Mesenchymal stem cell of the bone marrow (primary cell): ENCODE results near the gene EFCAB9.

GRCh38 chr5:172194007-172194360, at the start of gene EFCAB9:
TSS of gene EFCAB9 (plus strand) at chr5:172194172.
- CAGE, long polyA plus RNA, result no peak

DNA sequence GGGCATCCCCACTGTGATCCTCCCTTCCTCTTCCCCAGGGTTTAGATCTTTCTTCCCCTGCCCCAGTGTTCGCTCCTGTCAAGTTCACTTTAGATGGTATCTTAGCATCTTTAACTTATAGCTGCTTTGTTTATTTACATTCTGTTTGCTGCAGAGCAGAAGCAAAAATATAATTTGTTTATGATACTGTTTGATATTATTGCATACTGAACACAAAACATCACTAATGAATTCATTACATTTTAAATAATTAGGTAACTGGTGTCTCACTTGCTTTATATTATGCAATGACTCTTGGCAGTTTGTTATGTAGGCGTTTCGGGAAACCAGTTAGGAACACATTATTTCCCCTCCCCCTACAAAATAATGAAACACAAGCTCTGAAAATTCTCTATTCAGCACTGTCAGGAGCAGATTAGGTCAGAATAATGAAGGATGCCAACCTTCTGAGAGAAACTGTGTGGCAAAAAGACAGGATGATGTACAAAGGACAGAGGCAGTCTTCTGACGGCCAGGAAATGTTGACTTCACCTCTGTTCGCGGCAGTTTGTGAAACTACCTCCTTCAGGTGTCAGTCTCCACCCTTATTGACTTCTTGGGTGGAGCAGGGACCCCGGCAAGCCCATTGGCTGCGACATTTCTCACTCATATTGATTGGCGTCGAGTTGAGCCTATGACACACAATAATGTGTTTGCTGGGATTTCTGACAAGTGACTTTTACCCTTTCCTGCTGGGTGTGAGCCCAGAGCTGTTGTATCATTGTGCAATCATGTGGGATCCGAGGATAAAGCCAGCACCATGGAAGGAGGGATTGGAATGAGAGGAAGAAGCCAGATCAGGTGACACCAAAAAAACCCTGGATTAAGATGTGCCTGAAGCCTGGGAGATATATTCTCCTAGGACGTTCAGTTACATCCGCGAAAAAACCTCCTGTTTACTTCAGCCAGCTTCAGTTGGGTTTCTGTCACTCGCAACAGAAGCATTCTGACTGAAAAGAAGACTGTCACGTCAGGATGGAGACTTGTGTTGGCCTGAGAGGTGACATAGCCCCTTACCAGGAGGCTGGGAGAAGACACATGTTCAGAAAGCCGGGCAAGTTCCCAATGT, 33.9 kb downstream of the SH3PXD2B start:
- CAGE, long polyA plus RNA, result no peak

DNA sequence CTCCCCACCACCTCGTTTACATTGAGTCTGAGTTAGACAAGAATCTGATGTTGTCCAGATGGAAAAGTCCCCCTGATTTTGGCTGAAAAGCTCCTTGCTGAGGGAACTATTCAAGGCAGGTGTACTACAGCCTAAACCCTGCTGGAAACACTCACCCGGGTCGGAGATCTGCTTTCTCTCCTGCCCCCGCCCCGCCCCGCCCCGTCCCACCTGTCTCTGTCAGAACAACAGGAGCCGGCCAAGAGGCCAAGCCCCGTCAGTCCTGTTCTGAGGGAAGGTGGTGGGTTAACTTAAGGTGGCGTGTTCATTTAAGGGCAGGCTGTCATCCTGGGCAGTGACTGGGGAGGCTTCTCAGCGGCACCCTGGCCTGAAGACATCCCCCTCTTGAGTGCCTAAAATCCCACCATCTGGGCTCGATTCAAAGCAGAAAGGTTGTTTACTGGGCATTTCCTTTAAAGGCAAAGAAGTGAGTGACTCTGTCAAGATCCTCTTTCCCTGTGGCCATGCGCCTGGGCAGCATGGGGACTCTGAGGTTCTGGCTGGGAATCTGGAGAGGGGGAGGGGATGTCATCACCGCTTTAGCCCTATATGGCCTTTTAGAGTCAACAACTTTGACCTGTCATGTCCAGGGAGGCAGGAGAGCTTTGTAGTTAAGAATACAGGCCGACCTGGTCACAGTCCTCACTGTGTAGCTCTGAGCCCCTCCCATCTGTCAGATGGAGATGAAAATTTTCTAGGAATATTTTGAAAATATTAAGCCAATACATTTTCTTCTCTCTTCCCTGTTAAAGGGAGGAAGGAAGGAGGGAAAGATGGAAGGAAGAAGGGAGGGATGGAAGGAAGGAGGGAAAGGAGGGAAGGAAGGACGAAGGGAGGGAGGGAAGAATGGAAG, 70.9 kb upstream of the NEURL1B start:
- CAGE, long polyA plus RNA, result no peak

- CAGE, long polyA plus RNA, result no peak
These were observed 56.4 kb upstream of the NEURL1B start for GRCh38 chr5:172584728-172585074.

GRCh38 chr5:172597481-172598642, 43.2 kb upstream of the NEURL1B start:
- CAGE, long polyA plus RNA, result no peak

DNA sequence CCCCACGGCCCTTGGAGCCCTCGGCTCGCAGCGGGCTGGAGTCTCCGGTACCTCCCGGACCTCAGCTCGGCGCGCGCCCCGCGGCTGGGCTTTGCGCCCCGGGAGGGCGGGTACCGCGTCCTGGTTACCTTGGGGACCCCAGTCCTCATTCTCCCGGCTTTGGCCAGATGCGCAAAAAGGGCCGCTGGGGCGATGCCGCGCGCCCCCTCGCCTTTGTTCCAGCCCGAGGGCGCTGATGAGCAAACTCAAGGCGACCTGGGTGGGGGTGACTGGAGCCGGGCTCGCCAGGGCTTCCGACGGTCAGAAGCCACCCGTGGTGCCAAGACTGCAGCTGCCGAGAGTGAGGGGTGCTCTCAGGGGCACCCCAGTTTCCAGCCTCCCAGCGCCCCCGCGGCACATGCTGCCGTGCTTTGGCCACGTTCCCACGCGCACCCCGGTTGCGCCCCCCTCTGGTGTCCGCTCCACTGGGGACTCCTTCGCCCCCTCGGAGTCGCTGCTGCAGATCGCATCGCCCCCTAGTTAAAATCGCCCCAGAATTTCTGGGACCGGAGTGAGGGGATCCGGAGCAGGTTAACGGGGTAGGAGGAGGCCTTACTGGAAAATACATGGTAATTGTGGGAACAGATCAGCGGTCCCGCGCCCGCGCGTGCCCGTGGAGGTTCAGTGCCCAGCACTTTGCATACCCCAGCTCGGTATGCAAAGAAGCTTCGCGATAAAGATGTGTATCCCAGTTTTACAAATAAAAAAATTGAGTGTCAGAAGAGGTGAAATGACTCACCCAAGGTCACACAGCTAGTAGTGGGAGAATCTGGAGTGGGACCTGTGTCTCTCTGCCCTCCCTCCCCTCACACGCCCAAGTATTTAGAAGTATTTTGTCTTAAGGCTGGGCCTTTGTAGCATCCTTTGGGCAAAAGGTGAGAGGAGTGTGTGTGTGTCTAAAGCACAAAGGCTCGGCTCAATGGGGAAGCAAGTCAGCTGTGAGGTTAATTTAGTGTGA, 754 bp downstream of the NEURL1B start:
- CAGE, long polyA plus RNA, result no peak

GRCh38 chr5:172646731-172647354, 5.8 kb downstream of the NEURL1B start:
- CAGE, long polyA plus RNA, result no peak

GRCh38 chr5:172763657-172763965, 7.4 kb downstream of the DUSP1 start:
- CAGE, long polyA plus RNA, result no peak

- CAGE, long polyA plus RNA, result no peak
These were observed 7.0 kb downstream of the DUSP1 start for GRCh38 chr5:172763966-172764376.

DNA sequence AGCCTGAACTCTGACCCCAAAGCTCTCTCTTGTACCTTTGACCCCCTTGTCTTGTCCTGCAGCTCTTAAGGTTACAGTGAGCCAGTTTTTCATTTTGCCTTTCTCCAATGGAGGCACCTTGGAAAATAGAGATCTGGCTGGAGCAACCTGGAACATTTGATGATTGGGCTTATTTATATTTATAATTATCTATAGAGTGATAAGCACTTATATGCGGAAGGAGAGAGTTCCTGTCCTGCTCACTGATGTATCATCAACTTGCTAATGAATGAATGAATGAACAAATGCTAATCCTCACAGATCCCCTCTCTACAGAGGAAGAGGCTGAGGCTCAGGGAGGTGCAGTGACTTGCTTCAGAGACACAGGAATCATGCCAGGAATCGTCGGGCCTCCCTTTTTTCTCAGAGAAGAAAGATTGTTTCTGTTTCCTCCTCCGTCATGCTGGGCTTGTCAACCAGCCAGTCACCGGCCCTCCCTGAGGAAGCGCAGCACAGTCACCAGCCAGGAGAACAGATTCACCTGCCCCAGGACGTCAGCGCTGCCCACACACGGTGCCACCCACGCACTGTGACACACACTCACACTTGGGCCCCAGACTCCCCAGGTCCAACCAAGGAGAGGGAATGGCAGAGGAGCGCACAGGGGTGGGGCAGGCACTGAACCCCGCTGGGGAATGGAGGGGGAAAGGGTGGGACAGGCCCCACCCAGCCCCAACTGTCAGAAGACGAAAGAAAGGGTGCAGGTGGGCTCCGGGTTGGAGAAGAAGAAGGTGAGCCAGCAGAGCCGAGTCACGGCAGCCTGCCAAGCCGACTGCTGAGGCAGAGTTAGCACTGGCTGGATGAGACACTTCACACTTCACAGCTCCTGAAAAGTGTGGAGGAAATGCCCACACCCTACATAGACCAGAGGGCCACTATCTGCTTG, 14.0 kb upstream of the ERGIC1 start:
- CAGE, long polyA plus RNA, result no peak

- CAGE, long polyA plus RNA, result no peak
These were observed 22.6 kb downstream of the ERGIC1 start for GRCh38 chr5:172856469-172857189.

GRCh38 chr5:172881612-172882705, 47.9 kb downstream of the ERGIC1 start:
- CAGE, long polyA plus RNA, result no peak

GRCh38 chr5:172951946-172952682, 7.1 kb upstream of the RPL26L1 start:
- CAGE, long polyA plus RNA, result no peak

- CAGE, long polyA plus RNA, result no peak
These were observed 769 bp upstream of the RPL26L1 start for GRCh38 chr5:172958270-172959040.

GRCh38 chr5:173034311-173035301, 21.5 kb upstream of the CREBRF start:
- CAGE, long polyA plus RNA, result no peak

- CAGE, long polyA plus RNA, result no peak
These were observed 6.4 kb downstream of the NKX2-5 start for GRCh38 chr5:173228537-173229118.

DNA sequence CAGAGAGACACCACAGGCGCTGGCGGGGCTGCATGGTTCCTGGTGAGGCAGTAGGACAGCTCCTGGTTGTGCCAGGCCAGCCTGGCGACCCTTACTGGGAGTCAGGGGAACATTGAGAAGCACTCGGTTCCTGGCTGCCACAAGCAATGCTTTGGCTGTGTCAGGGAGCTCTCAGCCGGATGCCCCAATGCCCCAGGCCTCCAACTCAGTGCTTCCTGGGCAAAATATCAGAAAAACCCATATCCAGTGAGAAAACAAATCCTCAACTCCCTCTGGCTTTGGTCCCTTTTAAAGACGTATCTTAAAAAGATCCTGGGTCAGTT, 4.3 kb downstream of the NKX2-5 start:
- CAGE, long polyA plus RNA, result no peak

GRCh38 chr5:173310782-173311123, 17.5 kb downstream of the STC2 start:
- CAGE, long polyA plus RNA, result no peak

DNA sequence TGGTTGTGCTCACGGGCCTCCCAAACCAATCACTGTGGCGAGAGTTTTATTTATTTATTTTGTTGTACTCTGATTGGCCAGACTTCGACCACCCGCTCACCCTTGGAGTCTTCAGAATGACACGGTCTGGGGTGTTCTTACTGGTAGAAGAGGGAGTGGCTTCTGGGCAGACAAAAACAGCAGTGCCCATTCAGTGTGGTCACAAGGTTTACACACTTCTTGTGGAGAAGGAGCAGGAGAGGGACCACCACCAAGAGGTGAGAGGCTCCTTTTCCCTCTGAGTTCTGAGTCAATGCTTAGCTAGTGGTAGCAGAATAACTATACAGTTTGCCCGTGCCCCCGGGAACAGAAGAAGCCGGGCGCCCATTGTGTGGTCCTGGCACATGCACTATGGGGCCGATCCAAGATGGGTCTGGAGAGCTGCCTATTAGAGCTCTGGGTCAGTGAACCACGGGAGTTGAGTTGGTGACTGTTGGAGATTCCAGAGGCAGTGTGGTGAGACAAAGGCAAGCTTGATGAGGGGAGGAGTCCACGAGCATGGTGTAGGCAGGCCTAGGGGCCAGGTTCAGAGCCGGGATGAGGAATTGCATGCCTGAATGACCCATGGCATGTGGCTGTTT, 84.1 kb upstream of the STC2 start:
- CAGE, long polyA plus RNA, result no peak

DNA sequence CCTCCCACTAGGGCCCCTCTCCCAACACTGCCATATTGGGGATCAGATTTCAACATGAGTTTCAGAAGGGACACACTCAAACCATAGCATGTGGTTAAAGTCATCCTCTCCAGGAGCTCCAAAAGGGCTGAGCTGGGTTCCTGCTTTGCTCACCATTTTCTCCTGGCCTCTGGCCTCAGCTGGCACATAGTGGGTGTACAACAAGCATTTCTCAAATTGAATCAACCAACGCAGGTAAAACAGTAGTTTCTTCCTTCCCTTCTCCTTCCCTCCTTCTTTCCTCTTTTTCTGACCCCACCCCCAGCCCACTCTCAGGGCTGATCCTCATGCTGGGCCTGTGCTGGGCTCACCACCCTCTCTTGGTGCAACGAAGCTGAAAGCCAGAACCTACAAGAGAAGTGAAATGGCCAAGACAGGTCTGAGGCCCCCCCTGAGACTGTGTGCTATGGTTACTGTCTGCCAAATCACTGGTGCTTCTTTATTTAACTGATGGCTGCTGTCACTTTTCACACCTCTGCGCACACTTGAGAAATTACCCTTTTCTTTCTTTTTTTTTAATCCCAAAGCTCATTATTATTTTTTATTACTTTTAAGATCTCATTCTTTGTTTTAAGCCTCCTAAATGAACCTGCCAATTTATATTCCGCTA, 53.0 kb upstream of the BOD1 start:
- CAGE, long polyA plus RNA, result no peak